Measurements from ENCODE around the genes ASB4, DLX5 and SDHAF3.

DNA sequence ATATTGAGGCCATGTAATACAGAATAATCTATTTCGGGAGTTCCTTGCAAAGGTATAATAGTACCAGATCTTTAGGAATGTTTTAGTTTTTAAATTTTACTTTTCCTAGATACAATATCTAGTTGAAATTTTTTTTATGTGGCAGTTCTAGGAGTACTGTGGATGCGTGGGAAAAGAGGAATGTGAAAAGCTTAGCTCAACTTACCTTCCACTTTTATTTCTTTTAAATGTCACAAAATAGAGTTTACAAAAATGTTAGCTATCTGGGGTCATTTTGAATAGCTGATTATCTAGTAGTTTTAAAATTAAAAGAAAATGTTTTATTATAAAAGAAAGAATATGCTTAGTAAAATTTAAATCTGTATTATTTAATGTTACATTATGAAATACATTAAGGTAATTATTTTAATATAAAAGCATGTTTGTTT is 164.0 kb downstream of the PPP1R9A start:
- RRBS, result no CpG with 5 or more reads among the region's 2 CpGs

DNA sequence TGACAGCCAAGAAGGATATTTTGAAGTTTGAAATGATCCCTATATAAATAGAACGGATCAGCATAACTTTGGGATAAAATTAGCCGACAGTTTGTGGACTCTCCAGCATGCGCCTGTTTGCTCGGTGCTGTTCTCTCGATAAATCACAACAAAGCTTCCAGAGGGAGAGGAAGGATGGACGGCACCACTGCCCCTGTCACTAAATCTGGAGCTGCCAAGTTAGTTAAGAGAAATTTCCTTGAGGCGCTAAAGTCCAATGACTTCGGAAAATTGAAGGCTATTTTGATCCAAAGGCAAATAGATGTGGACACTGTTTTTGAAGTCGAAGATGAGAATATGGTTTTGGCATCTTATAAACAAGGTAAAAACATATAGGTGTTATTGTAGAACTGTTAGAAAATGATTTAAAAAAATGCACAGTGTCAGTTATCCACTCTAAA is at the start of gene ASB4:
TSS of gene ASB4 (plus strand) at position 146 of the 440 bp plus-strand sequence.
- RRBS, result no CpG with 5 or more reads among the region's 9 CpGs

GRCh38 chr7:95551896-95552385 is 44.4 kb downstream of the PDK4 start:
- RRBS, result no CpG with 5 or more reads among the region's 16 CpGs

GRCh38 chr7:95588257-95588797 is 8.0 kb downstream of the PDK4 start:
- RRBS, result no CpG with 5 or more reads among the region's 1 CpG

DNA sequence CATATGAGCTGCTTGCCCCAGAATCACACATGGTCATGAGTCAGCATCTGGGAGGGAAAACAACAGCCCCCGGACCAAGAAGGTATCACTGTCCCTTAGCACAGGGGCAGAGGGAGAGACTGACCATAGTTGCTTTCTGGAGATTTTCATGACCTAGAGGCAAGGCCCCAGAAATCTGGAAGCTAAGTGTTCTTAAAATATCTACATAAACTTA is 86.7 kb upstream of the PDK4 start:
- RRBS, result no CpG with 5 or more reads among the region's 1 CpG

DNA sequence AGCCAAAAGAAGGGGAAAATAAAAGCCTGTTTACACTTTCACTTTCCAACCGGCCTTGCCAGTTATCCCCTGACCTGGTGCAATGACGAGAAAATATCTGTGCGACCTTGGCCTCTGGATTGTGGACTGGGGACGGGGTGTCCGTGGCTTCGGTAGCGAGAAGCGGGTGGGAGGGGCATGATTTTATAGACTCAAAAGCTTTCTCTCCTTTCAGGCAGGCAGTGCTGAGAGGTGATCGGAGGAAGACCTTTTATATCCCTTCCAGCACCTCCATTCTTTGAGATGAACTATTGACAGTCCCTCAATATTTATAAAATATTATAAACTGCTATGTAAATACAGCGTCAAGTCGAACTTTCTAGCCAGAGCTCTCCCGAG is 144.7 kb downstream of the DYNC1I1 start:
- RRBS, result no CpG with 5 or more reads among the region's 12 CpGs

DNA sequence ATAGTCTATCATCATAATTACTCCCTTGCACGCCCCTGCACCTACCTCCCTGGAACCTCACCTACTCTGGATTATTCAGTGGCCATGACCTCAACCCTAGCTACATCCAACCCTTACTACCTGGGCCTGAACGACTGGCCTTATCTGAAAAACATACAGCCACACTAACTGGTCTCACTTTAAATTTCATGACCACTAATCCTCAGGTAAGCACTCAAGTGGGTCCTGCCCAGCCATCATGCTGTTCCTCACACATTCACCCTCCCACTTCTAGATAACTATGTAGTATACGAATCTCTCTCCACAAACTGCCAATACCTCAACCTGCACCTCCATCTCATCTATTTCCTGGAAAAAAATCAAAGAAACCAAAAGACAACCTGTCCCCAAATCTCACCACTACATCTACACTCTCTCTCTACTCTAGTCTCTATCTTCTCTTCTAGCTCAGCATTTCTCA is 57.8 kb downstream of the SLC25A13 start:
- RRBS, result no CpG with 5 or more reads among the region's 3 CpGs

- RRBS, result no CpG with 5 or more reads among the region's 7 CpGs
Measured at GRCh38 chr7:96270636-96271282, 51.1 kb downstream of the SLC25A13 start.

DNA sequence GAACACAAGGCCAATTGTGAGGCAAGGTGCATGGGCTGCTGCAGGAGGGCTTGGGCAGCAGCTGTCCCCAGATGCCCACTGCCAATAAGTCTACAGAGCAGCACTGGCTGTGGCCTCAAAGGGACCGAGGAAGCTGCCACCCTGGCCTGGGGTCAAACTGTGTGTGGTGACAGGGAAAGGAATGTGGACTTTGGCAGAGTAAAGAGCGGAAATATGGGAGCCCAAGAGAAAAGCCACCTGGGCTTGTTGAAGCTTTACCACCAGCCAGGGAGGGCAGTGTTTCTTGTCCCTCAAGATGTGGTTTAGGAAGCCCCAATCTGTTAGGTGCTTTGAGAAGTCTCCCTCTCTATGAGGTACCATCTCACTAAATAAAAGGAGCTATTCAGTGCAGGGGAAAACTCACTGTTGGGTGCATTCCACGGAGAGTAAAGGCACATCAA is 93.7 kb upstream of the SLC25A13 start:
- RRBS, result no CpG with 5 or more reads among the region's 3 CpGs

- RRBS, result no CpG with 5 or more reads among the region's 61 CpGs
Measured at GRCh38 chr7:97024234-97025381, at the start of gene DLX5. TSS of gene DLX5 (minus strand) at chr7:97024831.

DNA sequence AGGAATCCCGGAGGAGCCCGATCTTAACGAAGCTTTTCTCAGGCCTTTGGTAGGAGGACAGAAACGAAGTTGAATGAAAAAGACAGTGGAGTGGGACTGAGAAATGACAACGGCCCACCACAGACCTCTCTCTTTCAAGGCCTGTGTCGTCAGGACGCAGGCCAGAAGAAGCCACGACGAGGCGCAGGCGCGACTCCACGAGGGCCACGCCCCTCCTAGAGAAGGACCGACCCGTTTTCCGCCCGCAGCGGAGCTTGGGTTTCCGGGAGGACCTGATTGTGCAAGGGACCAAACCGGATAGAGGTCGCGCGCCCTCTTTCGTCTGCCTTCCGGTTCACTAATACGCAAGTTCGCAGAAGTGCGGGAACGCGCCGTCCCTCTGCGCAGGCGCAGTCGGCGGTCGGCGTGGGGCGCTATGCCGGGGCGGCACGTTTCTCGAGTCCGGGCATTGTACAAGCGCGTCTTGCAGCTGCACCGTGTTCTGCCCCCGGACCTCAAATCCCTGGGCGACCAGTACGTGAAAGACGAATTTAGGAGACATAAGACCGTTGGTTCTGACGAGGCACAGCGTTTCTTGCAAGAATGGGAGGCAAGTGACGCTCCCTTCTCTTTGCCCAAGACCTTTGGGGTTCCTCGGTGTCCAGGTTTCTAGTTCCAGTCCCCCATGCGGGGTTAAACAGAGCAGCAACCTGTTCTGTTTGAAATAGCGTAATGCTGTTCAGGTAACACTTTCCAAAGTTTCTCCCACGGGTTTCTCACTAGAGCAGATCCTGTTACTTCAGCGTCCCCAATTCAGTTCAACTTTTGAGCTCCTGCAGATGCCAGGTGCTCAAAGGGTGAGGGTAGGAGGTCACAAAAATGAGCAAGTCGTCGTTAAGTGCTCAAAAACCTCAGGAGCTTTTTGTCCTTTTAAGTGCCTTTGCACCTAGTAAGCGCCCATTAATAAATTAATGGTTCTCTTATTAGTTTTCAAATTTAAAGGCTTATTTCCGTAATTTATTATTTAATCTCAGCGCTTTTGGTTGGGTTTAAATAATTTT is at the start of gene SDHAF3:
TSS of gene SDHAF3 (plus strand) at position 390 of the 1,040 bp plus-strand sequence.
- RRBS, result under 1% methylated on average over 19 of the region's 65 CpGs

DNA sequence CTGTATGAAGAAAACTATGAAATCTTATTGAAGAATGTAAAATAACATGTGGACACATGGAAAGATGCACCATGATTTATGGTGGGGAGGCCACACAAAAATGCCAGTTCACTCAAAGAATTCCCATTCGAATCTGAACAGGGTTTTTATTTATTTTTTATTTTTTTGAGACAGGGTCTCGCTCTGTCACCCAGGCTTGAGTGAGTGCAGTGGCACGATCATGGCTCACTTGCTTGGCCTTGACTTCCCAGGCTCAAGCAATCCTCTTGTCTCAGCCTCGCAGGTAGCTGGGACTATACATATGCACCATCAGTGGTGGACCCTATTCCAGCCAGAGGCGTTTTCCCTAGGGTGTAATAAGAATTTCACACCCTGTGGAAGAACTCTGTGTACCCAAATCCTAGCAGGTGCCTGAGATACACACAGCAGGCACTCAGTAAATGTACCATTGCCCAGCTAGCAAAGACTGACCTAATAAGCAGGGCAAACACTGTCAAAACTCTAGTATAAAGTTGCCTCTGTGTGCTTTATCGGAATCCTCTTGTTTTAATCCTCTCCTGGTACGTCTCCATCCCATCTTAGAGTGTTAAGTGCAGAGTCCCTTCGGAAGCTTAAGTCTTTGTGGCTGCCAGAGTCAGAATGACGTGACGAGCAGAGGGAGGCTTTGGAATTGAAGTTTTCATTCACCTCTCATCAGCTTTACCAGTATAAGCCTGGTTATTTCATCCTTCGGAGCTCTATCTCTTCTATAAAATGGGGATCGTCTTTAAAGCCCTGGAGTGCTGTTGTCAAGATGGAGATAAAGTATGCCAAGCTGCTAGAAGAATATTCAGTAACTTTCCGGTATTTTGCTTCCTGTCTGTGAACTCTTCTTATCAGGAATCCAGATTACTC is 33.6 kb upstream of the BHLHA15 start:
- RRBS, result no CpG with 5 or more reads among the region's 13 CpGs

DNA sequence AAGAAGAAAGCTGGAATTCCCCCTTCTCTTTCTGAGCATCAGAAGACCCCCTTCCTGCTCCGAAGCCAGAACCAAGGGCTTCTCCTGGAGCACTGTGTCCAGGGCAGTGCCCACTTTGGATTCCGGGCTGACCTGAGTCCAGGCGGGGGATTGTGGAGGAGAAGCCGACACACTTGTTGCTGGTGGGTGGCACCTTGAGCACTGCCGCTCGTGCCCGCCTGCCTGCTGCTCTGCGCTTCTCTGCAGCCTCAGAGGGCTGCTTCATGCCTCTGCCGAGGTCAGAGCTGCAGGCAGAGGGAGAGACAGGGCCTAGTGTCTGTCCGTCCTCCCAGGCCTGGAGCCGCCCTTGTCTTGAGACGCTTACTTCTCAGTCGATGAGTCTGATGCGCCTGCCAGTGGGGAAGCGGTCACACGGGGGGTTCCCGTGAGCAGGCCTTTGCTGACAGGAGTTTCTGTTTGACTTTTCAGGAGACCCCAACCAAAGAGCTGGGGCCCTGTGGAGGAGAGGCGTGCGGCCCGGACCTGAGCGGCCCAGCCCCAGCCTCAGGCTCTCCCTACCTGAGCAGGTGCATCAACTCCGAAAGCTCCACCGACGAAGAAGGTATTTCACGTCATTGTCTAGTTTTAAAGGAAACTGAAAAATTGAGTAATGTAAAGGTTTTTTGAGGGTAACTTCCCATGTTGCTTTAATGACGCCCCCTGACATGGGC is 8.0 kb upstream of the BHLHA15 start:
- RRBS, result no CpG with 5 or more reads among the region's 26 CpGs

- RRBS, result no CpG with 5 or more reads among the region's 22 CpGs
Measured at GRCh38 chr7:98280553-98281099, 860 bp upstream of the BRI3 start.

DNA sequence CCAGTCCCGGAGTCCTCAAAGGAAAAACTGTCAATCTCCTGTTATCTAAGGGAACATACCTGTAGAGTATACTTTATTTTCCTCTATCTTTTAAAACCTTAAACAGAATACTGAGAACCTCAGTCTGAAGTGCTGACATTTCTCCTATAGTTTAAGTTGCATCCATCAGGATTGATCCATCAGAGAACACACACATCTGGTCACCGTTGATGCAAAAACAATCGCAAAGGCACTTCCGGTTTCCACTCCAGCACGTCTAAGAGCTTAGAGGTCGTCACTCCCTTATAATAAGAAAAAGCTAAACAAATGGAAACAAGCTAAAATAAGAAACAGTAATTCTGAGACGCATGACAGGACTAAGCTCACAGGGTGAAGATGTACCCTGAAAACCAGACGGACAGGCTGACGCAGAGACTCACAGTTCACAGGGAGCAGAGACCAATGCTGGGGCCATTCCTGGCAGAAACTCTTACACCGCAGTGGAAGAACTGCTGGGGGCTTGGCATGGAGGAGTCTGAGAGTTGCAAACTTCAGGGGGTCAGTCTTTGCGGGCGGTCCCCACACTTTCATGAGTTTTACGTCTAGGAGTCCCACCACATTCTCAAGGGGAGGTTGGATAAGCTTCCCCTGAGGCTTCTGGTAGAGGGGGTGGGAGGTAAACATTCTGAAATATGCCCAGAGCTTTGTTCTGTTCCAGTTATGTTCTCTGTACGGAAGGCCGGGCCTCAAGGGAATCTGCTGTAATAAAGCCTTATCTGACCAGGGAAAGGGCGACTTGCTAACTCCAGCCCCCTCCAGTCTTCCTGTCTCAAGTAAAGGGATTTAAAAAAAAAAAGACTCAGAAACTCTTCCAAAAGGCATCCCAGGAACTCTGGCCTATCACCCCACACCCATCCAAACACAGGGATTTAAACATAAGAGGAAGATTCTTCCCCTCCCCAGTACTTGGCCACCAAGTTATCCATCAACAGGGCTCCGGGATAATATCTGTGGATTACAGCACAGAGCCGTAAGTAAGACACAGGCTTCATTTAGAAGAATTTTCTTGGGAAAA is 47.7 kb downstream of the BRI3 start:
- RRBS, result no CpG with 5 or more reads among the region's 18 CpGs

DNA sequence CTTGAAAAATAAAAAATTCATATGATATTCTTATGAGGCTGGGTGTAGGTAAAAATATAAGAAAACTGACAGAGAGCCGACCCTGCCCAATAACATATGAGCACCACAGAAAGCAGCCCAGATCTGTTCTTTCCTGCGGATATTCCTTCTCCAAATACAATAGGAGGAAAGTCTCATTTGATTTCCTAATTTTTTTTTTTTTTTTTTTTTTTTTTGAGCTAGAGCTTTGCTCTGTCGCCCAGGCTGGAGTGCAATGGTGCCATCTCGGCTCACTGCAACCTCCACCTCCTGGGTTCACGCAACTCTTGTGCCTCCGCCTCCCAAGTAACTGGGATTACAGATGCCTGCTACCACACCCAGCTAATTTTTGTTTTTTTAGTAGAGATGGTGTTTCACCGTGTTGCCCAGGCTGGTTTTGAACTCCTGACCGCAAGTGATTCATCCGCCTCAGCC is 31.4 kb downstream of the BAIAP2L1 start:
- RRBS, result no CpG with 5 or more reads among the region's 9 CpGs

- RRBS, result no CpG with 5 or more reads among the region's 5 CpGs
Measured at GRCh38 chr7:98387764-98388185, 13.1 kb downstream of the BAIAP2L1 start.

DNA sequence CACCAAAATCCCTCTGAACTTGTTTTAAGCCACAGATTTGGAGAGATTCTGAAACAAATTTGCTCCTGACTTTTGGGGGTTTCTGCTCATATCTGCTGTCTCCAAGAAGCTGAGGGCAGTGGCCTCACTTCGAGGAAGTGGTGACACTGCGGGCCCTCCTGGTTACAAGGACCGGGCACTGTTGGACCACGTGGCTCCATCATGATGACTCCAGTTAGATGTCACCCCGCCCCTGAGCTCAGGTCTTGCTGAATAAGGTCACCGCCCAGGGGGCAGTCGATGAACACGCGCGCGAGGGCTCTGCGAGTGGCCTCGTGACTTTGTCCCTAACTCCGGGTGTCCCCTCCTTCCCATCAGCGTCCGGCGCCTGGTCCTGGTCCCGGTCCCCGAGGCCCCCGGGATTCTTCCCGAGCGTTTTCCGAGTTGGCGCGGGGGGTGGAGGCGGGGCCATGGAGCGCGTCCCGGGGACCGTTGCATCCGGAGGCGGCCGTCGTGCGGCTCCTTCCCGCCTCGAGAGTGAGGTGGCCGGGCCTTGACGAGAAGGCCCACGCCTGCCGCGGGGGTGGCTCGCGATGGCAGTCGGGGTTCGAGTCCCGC is 755 bp upstream of the NPTX2 start:
- RRBS, result 2% methylated on average over 18 of the region's 47 CpGs

DNA sequence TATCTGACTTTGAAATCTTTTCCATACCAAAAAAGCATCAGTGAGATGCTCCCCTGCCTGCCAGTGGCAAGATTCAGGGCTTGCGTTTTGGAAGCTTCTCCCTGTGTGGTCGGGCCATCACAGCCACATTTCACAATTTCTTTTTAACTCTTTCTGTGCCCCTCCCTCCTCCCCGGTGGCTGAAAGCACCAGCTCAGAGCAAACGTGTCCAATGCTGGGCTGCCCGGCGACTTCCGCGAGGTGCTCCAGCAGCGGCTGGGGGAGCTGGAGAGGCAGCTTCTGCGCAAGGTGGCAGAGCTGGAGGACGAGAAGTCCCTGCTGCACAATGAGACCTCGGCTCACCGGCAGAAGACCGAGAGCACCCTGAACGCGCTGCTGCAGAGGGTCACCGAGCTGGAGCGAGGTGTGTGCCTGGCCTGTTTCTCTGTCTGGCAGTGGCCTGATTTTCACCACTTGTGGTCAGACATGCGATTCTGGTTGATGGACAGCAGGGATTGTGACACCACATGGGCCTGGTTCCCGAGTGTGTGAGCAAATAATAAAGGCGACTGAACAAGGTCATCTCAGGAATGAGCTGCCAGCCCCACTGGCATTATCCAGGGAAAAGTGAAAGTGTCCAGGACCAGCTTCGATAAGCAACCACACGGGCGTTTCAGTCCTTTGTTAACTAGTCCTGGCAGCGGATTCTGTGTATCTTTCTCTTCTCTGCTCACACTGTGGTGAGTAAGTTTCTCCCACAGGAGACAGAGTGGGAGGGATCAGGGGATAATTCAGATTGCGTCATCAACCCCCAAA is 2.6 kb downstream of the NPTX2 start:
- RRBS, result 10% methylated on average over 3 of the region's 26 CpGs